ENCODE results near the genes LHX1 and AATF.

DNA sequence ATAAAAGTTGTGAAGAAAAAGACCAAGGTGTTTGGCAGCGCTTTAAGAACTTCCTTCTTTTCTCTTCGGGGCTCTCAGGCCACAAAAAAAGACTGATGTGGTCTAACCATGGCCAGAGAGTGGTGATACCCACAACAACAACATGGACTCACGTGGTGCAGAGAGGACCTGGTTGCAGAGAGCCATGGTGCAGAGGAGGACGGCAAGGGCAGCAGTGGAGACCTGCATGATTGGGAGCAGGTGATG, 189 bp downstream of the CCL3L3 start:
- PRO-cap: no peak

DNA sequence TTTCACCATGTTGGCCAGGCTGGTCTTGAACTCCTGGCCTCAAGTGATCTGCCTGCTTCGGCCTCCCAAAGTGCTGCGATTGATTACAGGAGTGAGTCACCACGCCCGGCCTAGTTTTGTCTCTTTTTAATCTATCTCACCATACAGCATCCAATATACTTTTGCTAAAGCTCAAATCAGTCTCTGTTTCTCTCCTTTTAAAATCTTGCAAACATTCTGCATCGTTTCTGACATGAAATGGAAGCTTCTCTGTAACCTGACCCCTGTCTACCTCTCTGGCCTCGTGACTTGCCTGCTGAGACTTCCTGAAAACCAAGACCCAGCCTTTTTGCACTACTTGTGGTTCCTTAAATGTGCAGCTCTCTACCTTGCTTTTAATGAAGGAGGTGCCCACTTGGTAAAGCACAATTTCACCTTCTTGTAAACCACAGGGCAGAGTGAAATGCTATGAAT, 5.9 kb upstream of the CCL3L3 start:
- PRO-cap: no peak

DNA sequence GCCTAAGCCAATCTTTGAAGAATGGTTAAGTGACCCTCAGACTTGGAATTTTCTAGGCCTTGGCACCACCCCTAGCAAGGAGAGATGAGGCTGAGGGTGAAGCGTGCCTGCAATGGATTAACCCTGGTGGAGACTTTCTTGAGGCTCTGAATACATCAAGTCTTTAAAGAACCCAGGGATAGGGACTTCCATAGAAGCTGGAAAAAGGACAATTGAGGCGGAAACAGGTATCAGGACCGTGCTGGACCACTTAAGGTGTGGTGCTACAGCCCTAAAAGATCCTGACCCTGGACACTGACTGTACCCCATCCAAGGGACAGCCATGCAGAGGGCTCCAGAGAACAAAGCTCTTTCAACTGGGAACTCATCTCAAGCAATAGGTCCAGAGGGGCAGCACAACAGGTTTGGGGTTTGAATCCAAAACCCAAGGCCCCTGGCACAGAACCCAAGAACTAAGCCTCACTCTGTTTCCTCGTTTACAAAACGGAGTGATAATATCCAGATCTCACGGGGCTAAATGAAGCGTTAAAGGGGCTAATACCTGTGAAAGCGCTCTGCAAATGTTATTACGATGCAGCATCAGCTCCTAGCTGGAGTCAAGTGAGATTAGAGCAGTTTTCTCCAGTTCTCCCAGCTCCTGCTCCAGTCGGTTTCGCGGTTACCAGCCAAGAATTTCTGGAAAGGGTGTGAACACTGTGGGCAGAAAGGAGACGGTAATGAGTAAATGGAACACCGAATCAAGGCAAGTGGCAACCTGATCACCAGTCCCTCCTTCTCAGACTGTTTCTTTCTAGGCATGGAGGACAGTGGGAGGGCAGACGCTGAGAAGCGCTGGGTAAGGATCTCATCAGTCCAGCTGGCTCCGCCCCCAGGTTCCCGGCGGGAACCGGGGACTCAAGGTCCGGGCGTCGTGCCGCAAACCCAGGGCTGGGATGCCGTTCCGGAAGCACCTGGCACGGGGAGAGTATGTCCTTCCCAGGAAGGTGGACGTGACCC, 958 bp downstream of the MYO19 start:
- PRO-cap: unidirectional peak, plus-strand start at position 871 of the sequence

DNA sequence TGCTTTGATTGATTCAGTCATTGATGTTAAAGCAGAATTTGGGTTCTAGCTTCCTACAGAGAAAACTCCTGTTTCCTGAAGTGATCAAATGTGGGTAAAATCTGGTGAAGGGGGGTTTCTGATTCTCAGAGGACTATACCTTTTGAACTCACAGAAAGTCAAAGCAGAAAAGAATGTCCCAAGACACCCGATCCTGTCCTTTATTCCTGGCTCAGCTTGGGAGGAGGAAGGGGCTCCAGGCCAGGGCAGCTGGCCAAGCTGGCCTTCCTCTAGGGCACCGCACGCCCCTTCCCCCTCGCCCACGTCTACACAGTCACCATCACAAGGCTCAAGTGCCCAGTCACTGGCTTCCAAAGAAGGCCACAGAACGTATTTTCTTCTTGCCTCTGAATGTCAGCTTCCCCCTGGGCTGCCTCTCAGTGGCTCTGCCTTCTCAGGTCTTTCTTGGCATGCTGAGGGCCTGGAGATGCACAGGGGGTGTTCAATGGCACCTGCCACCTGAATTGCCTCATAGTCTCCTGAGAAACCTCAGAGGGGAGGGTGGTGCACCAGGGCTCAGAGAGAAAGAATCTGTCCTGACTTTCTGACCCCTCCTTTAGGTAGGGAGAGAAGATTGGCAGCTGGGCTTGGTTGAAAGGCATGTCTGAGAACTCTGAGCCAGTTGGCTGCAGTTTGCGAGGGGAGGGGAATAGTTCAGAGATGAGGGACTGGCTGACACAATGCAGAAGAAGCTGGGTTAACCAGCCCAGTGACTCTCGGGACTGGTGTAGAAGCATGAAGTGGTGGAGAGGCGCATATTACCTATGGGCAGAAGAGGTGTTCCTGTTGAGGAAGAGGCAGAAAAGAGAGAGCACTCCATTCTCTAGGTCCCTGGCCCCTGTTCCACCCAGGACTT, 2.1 kb downstream of the DHRS11 start:
- PRO-cap: bidirectional peak, plus-strand start at position 748 of the sequence, minus-strand start at position 572 of the sequence

- PRO-cap: bidirectional peak, plus-strand start at chr17:36599352, minus-strand start at chr17:36599167
Observed at GRCh38 chr17:36599047-36599539, 2.3 kb upstream of the MRM1 start.

GRCh38 chr17:36927977-36928585, 9.2 kb upstream of the LHX1 start:
- PRO-cap: no peak

- PRO-cap: no peak
Observed at GRCh38 chr17:36937465-36937960, at the start of gene LHX1. LHX1 (plus strand) TSS chr17:36937475.

DNA sequence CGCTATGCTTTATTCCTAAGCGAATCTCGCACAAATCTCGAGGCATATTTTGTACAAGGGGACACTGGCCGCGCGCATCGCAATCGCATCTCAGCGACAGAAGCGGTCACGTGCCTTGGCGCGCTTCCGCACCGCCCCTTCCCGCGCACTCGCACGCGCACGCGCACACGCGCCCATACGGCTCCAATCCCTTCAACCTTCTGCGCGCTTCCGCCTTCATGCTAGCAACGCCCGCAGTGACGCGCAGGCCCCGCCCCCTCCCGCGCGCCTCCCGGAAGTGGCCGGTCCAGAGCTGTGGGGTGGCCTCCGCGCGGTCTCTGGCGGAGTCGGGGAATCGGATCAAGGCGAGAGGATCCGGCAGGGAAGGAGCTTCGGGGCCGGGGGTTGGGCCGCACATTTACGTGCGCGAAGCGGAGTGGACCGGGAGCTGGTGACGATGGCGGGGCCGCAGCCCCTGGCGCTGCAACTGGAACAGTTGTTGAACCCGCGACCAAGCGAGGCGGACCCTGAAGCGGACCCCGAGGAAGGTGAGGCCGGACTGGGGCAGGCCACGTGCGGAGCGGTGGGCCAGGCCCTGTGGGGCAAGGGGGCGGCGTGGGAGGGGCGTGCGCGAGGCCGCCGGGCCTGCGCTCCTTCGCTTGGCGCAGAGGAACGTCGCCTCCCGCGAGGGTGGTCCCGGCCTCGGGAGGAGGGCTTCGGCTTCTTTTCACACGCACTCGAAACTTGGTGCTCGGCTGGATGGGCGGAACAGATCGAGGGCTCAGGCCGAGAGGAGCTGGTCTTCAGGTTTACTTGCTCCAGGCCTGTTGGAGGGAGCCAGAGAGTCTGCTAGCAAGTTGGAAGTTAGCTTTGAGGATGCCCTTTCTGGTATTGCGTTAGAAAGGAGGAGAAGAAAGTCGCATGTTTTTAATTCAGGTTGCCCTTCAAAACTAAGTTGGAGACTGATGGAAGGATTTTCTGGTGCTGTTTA, at the start of gene AATF:
Gene AATF (plus strand): TSS at position 265 of the 970 bp plus-strand sequence.
- PRO-cap: bidirectional peak, plus-strand start at position 324 of the sequence, minus-strand start at position 98 of the sequence

DNA sequence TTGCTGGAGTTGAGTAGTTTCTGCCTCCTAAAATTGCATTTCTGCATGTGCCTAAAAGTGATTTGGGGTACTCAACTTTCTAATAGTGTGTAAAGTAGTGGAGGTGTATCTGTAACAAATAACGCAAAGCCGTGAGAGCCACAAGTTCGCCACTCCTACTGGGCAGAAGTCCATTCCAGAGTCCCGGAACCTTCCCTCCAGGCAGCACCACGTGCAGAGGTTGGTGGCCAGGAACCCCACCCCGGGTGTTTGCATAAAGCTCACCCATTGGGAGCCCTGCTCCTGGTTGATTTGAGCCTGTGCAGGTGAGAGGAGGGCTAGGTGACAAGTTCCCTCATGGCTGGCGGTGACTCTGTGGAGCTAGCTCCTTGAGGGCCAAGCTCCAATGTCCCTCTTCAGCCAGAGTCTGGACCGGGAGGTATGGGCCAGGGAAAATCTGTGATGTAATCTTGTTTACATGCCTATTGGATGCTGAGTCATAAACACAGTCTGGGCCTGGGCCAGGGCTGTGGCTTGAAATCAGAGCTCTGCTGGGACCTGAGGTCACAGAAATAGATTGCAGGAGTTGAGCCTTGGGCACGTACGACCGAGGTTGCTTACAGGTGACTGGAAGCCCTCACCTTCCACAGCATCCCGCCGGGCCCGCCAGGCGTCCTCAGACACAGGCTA, 118.8 kb downstream of the AATF start:
- PRO-cap: bidirectional peak, plus-strand start at position 561 of the sequence, minus-strand start at position 369 of the sequence

- PRO-cap: no peak
Observed at GRCh38 chr17:37082644-37083386, 134.1 kb downstream of the AATF start.

DNA sequence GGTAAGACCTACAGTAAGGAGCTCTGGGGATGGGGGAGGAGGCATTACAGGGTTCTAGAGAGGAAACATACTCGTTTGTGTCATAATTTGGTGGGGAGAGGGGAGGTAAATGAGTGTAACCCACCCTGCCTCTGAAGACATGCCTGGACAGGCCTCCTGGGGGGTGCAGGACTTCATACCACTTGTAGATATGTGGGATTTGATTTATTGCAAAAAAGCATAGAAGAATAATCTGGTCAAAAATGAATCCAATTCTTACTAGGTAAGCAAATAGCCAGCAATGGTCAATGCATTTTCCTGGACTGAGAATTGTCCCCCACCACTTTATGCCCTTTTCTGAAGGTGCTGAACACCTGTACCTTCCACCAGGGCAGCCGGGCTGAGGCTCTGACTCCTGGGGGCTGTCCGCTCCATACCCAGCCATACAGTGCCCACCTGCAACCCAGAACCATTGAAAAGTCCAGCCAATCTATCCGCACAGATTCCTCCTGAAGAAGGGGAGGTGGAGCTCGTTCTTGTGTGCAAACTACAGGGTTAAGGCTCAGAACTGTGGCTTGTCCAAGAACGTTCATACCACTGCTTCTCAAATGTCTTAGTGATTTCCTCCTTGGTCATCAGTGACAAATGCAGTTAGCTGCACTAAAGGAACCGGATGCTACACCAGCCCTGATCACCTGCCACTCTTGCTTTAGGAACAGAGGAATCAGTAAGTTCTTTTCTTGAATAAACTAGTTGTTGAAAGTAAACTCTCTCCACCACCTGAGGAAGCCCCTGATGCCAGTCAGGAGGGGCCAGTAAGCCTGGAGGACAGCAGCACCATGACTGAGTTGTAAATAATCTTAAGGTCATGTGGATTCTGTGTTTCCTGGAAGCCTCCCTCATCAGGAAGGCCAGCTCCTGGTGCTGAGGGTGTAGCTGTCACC, 136.8 kb downstream of the AATF start:
- PRO-cap: no peak

- PRO-cap: no peak
Observed at GRCh38 chr17:37143702-37144502, 195.1 kb downstream of the AATF start.

DNA sequence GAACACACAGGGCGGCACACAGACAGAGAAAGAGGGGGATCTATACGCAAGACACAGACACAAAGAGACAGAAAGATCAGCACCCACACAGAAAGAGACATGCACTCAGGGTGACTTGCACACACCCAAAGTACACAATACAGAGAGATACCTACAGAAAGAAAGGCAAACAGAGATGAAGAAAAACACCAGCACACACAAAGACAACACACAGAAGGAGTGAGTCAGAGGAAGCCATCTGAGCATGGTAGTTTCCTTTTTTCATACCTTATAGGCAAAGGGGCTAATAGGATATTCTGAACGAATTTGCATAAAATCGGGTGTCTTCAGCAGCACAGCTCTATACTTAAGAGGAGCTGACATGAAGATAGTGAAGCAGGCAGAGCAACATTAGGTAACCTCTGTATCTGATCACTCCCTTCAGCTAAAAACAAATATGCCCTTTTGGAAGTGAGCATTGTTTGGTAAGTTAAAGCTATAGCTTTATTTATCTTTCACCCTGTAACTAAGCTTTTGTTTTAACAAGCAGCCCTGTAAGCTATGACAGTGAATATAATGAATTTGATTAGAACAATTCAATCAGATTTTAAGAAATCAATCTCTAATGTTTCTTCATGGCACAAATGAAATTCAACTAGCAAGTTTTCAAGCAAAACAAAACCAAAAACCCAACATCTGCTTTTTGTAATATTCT, 198.7 kb downstream of the AATF start:
- PRO-cap: no peak

GRCh38 chr17:37476454-37477247, 13.0 kb upstream of the DUSP14 start:
- PRO-cap: no peak

DNA sequence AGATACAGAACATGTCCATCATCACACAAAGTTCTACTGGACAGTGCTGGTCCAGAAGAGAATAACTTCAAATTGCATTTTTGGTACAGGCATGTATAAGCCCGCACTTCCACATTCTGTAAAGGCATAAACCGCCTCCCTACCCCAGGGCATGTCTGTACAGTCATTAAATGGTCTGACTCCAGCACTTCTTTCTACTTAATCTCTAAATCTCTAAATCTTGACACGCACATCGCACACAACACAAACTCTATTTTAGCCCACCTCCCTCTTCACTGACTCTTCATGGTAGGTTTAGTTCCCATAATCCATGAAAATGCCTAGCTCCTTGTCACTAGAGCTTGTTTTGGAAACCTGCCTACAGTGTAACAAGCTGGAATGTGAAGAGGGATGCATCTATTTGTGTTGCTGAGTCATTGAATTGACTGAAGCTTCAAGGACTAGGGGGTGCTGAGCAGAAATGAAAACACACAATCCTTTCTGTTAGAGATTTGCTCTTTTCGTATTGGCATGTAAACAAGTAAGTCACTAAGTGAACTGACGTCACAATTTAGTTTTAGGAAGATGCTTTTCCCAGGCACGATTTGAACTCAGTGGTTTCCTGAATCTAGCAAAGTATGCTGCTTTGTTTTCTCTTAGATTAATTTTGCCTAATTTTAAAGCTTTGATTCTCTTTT, 1.6 kb upstream of the DUSP14 start:
- PRO-cap: unidirectional peak, plus-strand start at position 593 of the sequence

DNA sequence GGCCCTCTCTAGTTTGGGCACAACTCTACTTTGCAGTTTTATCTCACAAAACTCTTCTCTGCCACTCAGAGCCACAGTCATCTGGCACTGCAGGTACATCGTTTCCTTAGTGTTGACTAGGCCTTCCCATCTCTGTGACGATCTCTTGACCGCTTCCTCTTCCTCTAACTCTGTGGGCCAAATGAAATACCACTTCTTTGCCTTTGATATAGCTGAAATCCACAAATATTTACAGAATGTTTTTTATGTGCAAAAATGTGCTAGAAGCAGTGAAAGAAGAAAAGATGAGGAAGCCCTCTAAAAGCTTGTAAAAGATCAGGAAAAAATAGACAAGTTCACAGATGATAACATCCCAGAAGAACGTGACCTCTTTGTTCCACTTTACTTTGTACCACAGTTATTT, 3.1 kb downstream of the SYNRG start:
- PRO-cap: no peak

DNA sequence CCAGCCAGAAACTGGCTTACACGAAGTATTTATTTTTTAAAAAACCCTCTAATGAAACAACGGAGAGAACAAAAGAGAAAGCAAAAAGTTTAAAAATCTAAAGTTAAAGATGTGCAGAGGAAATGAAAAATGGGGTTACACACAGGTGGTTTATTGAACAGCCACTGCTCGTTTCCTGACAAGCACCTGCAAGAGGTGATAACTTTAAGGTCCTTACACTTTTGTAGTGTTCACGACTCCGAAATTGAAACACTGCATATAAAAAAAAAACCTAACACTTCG, 1.2 kb downstream of the SYNRG start:
- PRO-cap: no peak

DNA sequence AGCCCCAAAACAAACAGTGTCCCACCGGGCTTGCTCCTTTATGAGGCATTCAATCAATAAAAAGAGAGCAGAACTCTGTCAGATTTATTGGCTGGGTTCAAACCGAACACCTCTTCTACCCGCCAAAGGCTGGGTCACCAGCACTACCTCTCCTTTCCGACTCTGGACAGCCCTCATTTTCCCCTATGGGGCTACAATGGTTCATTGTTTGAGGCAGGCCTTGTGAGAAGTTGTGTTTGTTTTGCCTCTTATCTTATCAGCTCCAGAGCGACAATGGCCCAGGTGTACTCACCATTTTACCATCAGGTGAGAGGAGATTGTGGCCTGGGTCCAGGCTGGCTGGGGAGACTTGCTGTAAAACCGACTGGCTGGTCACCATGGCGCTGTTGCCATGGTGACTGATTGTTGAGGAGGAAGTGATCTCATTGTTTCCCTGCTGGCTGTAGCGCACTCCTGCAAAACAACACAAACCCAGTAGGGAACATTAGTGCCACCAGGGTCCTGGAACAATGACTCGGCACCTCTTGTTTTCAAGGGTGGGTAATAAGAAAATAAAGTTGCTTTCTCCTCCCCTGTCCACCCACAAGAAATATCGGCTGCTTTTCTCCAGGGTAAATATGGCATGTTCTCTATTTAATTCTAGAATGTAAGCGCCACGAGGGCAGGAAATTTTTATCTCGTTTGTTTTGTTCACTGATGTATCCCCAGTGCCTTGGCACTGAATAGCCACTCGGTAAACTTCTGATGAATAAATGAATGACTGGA, 34.5 kb downstream of the HNF1B start:
- PRO-cap: no peak

GRCh38 chr17:37720935-37721811, 23.7 kb downstream of the HNF1B start:
- PRO-cap: unidirectional peak, plus-strand start at chr17:37721297

DNA sequence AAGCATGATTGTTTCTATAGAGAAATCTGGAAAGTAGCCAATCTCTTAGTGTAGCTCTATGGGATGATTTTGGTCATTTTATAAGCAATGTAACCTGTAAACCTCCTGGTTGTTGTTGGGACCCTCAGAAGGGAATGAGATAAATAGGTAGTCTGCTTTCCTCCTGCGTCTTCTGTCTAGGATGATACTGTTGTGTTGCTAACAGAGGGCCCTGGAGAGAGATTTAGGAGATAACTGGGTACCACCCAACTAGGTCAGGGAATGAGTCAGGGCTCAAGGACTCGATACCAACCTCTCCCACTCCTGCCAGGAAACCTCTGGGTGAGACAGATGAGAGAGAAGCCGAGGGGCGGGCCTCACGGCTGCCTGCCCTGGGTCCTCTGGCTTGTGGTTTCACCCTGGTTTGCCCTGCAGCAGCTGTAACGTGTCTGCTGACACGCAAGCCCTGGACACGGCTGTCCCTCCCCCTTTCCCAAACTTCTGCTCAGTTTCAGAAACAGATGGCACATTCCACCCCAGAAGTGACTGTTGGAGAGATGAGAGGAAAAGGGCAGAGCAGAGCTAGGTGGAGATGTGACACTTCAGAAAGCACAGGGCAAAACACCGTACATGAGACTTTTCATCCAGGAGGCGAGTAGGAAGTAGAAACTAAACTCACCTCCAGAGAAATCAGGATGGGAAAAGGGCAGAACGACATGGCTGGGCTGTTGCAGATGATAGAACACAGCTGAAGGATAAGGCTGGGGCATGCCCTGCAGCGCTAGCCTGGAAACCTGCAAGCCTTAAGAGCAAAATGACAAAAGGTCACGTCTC, 10.5 kb upstream of the MRPL45 start:
- PRO-cap: no peak

Measured in jejunum (tissue), 1 donor.